ENCODE measurements around a stretch of chr3.

DNA sequence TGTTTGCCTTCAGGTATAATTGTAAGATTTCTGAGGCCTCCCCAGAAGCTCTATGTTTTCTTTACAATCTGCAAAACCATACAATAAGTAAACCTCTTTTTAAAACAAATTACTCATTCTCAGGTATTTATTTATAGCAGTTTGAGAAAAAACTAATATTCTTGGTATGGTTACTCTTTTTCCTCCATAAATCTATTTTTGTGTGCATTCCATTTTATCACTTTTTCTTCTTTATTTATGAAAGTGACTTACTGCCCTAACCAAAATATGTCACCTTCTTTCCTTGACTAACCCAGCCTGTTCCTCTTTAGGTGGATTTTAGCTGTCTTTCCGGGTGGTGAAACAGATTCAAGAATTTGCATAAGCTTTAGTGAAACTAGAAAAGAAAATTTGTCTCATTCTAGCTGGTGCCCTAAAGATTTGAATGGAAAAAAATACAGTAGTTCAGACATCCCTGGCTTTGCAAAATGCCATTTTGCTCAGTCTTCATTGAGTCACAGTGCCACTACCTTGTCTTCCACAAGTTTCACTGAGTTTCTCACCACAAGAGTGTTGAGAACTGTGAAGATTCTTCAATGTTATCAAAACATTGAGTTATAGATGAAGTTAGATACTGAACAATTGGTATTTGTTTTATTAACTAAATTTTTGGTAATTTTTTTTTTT lies 28.2 kb upstream of the CCDC50 start:
- RRBS, result no CpG with 5 or more reads among the region's 1 CpG

DNA sequence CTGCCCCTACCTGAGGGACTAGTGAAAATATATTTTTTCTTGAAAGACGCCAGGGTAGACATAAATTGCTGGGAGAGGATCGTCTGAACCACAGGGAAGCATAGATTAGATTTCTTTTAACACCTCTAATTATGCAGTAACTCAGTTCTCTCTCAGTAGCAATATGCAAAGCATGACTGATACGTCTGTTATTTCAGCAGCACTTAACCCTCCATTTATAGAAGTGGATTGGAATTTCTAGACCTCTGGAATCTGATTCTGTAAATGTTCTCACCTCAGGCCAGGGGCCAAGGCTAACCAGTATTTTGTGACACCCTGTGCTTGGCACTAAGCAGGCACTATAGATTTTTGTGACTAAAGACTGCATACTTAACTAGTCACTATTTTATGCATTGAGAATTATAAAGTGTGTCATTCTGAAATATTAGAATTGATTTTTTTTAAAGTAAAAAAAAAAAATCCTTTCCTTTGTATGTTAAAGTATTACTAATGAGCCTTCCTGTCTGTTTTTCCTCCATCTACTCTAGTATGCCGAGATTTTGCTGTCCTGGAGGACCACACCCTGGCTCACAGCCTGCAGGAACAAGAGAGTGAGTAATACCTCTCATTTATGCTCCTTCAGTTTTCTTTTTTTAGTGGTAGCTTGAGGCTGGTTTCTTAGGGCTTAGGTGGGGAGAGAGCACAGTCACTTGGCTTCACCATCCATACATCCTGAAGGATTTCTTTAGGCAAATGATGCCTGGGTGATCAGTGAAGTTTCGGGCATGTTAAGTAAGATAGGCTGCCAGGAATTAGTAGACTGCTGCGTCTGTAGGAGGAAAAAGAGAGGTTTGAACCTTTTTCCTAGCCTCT lies 26.5 kb upstream of the UTS2B start:
- RRBS, result no CpG with 5 or more reads among the region's 6 CpGs

DNA sequence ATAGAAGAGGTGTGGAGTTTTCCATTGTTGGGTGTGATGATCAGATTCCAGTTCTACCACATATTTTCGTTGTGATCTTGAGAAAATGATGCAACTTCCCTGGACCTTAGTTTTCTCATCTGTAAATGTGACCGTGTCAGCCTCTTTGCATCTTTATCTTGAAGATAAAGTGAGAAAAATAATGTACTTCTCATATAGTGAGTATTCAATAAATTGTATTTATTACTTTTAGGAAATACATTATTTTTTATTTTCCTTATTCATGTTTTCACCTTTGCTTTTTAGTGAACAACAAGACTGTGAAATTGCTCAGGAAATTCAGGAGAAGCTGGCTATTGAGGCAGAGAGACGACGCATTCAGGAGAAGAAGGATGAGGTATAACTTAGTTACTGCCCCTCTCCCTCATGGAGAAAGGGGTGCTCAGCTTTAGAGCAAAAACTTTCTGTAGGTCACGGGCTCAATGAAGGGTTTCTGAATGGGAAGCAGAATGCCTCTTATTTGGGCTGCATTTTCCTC lies 30.5 kb upstream of the UTS2B start:
- RRBS, result no CpG with 5 or more reads among the region's 5 CpGs

GRCh38 chr3:191374868-191375139 lies 44.5 kb upstream of the UTS2B start:
- RRBS, result no CpG with 5 or more reads among the region's 1 CpG

DNA sequence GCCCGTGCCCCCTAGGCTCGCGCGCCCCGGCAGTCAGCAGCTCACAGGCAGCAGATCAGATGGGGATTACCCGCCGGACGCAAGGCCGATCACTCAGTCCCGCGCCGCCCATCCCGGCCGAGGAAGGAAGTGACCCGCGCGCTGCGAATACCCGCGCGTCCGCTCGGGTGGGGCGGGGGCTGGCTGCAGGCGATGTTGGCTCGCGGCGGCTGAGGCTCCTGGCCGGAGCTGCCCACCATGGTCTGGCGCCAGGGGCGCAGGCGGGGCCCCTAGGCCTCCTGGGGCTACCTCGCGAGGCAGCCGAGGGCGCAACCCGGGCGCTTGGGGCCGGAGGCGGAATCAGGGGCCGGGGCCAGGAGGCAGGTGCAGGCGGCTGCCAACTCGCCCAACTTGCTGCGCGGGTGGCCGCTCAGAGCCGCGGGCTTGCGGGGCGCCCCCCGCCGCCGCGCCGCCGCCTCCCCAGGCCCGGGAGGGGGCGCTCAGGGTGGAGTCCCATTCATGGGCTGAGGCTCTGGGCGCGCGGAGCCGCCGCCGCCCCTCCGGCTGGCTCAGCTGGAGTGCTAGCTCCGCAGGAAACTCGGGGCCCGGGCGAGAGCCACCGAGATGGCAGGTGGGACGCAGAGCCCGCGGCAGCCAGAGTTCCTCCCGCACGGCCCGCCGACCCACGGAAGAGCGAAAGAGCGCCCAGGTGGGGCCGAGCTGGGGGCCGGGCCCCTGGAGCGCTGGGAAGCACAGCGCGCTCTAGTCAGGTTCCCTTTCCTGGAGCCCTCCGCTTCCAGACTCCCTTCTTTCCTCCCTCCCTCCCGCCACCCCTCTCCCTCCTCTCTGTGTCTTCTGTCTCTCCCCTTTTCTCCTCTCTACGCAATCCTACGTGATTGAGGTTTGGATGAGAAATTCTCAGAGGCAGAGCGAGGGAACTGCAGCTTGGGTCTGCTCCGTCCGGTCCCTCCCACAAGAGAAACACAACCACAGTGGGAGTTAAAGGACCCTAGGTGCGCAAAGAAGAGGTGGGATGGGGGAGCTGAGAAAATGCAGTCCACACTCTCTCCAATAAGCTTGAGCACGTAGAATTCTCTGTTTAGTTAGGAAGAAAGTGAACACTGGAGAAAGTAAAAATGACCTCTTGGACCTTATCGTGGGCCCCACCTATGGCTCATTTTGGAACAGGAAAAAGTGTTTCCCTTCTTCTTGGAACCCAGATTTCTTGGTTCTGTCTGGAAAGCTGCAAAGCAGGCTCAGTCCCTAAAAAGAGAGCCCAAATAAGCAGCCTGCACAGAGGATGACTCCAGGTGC lies 317.4 kb downstream of the FGF12 start:
- RRBS, result 5% methylated on average over 28 of the region's 95 CpGs

DNA sequence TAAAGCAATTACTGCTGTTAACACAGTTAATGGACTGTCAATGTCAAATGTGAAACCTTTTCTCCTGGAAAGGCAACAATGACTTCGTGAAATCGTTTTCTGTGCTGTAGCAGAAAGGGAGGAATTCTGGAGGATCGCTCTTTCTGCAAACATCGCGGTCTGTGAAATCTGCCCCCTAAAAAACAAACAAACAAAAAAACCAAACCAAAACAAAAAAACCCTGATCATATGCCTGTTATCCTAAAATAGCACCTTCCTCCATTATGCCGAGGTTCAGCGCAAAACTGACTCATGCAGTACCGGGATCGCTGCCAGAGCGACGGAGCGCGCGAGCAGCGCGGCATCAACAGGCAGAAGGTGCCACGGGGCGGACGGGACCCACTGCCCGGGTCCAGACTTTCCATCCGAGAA lies 156.2 kb downstream of the FGF12 start:
- RRBS, result 47% methylated on average over 11 of the region's 21 CpGs

DNA sequence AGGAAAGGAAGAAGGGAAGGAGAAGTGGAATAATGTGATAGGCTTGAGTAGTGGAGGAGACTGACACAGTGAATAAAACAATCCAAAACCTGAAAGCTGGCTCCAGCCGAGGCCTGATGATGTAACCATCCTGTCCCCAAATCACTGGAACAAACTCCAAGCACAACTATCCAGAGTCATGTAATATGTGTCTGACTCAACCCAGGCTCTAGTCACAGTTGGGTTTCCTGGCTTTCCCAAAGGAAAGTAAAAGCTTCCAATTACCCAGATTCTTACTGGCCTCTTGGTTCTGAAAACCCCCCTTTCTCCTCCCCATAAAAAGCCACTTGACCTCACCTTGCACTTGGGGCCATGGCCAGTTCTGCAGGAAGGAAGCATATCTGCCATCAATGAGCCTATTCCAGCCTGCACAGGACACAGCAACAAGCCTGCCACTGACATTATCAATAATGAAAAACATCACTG lies 48.3 kb downstream of the MB21D2 start:
- RRBS, result no CpG with 5 or more reads among the region's 1 CpG

DNA sequence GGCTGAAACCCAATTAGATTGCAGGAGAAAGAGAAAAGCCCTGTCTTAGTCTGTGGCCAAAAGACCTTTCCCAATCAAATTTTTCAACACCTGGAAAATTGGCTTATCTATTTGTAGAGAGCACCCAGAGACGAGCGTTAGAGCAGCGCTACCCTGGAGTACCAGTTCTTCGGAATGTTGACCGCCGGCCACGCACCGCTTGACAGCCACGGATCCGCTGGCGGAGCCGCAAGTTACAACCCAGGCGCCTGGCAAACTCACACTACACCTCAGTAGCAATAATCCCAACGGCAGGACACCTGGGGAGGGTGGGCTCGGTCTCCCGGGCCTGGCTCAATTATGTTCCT lies 1.3 kb downstream of the MB21D2 start:
- RRBS, result no CpG with 5 or more reads among the region's 16 CpGs

DNA sequence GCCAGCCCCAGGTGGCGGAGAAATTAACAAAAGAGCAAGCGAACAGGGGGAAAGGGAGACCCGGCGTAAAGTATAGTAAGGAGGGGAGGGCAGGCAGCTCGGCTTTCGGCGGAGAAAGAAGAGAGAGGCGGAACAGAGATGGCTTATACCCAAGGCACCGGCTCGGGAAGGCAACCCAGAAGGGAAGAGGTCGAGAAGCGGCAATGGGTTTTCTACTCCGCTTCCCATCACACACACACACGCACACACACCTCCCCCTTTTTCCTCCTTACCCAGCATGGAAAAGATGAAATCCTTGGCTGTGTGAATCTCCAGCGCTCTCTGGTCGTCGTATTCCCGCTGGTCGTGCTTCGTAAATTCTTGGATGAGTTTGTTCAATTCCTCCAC lies 305 bp downstream of the MB21D2 start:
- RRBS, result 3% methylated on average over 5 of the region's 20 CpGs

GRCh38 chr3:193693656-193694154 lies 100.7 kb downstream of the OPA1 start:
- RRBS, result no CpG with 5 or more reads among the region's 6 CpGs

DNA sequence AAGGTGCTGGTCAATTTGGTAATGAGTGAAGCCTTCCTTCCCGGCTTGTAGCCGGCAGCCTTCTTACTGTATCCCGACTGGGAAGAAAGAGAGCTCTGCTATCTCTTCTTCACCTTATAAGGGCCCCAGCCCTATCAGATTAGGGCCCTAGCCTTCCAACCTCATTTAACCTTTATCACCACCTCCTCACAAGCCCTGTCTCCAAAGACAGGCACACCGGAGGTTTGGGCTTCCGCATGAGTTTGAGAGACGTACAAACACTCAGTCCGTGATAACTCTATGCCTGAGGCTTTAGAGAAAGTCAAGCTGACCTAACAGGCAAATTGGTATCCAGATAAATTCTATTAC lies 243.9 kb downstream of the OPA1 start:
- RRBS, result no CpG with 5 or more reads among the region's 7 CpGs

DNA sequence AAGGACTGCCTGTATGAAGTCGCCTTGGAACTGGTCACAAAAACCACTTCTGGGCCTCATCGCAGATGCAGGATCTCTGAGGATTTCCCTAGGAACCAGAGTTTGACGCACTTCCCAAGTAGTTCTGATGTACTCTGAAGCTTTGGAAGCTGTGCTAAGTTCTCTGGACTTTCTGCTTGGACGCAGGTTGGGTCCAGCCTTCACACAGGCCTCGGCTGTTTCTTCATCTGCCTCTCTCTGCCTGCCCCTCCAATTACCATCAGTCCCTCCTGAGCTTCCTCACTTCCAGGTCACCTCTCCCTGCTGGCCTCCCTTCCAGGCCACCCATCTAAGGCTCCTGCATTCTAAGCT lies 270.8 kb downstream of the OPA1 start:
- RRBS, result no CpG with 5 or more reads among the region's 5 CpGs

DNA sequence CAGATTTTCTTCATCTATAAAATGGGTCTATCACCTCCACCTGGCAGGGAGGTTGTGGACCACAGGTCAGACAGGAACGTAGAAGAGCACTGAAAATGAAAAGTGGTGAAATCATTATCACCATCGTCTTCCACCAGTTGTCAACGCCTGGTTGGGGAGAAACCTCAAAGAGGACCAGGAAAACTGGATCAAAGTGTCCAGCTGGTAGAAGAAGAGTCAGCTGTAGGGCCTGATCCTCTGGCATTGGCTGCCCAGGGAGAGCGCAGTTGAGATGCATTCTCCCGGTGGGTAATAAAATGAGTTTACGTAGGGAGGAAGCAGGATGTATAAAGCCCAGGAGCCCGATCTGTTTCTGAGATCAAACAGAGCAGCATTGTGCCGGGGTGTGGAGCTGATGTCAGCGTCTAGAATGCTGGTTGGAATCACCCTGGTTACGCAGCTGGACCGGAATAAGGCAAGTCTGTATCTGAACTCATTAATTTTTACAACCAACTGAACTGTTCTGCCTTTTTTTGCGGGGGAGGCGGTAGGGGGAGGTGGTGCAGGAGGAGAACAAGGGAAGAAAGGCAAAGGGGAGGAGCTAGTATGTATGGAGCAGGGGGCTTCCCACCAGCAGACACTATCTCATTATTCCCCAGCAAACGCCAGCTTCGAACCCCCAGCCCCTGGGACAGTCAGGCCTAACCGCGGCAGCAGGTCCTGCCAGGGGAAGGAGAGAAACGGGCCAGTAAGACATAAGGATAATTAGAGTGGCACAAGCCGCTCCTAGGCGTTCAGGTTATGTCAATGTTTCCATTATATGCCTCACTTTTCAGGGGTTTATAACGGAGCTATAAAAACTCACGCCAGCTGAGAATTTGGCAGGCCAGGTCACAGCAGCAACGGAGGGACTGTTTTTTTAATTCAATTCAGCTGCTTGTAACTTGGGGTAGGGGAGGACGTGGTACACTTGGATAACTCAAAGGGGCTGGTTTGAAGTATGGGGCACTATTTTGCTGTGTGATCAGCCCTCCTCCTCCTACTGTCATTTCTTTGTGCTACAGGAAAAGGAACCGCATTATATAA lies 175.4 kb upstream of the HES1 start:
- RRBS, result 23% methylated on average over 6 of the region's 25 CpGs

DNA sequence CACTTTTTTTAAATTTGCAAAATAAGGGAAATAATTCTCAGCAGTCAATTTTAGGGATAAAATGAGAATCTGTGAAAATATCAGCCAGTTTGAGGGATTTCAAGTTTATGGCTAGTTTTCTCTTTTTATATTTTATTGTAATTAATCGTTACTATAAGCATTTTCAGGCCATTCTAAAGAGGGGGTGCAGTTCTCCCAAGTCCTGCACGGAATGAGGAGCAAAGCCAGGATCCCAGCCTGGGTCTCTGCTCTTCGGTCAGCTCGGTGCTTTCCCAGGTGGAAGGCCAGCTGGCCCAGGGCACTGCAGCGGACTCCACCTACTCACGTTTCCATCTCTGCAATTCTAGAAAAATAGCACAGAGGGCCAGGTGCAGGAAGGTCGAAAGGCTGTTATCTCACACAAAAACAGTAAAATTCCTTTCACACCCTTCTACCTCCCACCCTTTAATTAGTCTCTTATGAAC lies 59.5 kb upstream of the HES1 start:
- RRBS, result no CpG with 5 or more reads among the region's 7 CpGs

DNA sequence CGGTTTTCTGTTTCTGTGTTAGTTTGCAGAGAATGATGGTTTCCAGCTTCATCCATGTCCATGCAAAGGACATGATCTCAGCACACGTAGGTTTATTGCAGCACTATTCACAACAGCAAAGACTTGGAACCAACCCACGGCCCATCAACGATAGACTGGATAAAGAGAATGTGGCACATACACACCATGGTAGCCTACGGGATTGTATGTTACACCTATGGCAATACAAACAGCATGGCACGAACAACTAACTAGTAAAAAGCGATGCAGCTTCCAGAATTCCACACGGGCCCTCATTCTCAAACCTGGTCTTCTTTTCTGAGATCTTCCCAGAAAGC lies 9.4 kb upstream of the HES1 start:
- RRBS, result no CpG with 5 or more reads among the region's 8 CpGs

DNA sequence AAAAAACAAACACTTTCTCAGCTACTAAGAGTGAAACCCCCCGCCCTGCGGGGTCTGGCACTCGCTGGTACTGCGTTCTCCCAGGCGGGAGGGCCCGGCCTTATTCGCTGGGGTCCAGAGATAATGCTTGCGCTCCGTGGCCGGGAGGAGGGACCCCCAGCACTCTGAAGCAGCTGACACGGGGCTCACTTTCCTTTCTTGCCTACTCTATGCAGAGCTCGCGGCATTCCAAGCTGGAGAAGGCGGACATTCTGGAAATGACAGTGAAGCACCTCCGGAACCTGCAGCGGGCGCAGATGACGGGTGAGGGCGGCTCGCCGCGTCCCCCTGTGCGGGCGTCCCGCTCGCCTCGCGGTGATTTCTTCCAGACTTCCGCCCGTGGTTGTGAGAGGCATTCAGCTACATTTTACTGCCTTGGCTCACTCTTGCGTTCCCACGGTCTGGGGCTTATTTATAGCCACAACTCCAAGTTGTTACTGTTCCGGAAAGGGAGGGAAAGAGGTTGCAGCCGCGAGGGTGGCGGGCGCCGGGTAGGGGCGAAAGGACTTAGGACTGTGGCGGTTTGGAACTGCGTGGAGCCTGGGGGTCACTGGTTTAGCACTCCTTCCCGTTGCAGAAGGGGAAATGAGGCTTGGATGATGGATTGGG lies 922 bp downstream of the HES1 start:
- RRBS, result 2% methylated on average over 11 of the region's 42 CpGs

DNA sequence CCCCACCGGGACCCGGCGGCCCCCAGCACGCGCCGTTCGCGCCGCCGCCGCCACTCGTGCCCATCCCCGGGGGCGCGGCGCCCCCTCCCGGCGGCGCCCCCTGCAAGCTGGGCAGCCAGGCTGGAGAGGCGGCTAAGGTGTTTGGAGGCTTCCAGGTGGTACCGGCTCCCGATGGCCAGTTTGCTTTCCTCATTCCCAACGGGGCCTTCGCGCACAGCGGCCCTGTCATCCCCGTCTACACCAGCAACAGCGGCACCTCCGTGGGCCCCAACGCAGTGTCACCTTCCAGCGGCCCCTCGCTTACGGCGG lies 1.9 kb downstream of the HES1 start:
- RRBS, result 2% methylated on average over 18 of the region's 34 CpGs

DNA sequence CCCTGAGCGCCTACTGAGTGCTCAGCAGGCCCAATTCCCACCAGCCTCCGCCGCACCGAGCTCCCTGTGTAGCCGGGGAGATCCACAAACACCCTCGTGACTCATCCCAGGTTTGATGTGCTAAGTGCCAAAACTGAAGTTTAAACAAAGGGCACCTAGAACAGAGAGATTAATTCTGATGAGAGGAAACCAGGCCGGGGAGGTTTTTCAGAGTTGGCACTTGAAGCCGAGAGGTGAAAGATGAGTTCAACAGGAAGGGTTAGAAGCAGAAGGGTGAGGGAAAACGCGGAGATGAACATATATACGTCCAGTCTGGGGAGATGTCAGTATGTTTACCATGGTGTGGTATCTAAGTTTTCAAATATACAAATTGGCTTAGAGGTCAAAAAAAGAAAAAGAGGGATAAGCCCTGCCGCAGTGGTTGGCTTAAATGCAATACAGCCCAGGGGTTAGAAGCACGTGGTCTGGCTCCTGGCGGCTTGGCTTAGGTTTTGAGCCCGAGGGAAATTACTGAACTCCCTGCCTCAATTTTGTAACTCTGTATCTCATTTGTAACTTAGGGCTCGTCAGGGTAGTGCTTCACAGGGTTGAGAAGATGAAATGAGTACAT lies 6.2 kb downstream of the HES1 start:
- RRBS, result no CpG with 5 or more reads among the region's 16 CpGs

DNA sequence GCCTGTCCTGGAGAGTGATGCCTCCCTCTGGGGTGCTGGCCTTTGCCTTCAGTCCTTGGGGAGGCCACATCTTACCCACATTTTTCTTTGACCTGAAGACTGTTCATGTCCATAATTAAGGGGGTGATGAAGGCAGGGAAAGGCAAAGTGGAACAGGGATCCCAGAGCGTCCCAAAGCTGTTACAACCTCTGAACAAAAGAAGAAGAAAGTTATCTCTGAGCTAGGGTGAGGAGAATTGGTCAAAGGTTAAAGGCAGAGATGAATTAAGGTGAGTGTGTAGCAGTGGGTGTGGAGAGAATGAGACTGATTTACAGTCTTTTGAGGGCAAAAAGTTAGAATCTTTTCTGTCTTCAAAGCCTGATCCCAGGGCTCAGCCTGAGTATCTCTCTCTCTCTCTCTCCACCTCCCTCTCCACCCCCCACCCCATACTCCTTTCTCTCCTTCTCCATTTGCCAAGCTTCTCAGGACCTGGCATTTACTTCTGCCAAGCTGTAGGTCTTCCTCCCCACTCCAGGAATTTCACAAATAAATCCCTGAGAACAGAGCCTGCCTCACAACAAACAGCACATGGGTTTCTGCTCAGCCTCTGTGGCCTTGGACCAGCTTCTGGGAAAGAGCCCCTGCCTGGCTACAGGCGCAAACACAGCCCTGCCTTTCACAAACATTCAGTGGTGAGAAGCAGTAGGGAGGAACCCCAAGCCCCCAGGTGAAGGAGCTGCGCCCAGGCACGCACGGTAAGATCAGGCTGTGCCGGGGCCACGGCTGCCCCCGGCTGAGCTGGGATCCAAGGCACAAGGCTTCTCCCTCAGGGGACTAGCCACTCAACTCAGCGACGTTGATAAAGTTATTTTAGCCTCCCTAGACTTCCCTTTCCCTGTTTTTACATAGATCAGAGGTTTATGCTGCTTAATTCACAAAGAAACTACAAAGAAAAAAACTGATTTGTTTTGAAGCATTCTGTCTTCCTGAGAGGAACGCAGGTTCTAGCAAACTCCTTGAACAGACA lies 25.1 kb downstream of the HES1 start:
- RRBS, result no CpG with 5 or more reads among the region's 11 CpGs

DNA sequence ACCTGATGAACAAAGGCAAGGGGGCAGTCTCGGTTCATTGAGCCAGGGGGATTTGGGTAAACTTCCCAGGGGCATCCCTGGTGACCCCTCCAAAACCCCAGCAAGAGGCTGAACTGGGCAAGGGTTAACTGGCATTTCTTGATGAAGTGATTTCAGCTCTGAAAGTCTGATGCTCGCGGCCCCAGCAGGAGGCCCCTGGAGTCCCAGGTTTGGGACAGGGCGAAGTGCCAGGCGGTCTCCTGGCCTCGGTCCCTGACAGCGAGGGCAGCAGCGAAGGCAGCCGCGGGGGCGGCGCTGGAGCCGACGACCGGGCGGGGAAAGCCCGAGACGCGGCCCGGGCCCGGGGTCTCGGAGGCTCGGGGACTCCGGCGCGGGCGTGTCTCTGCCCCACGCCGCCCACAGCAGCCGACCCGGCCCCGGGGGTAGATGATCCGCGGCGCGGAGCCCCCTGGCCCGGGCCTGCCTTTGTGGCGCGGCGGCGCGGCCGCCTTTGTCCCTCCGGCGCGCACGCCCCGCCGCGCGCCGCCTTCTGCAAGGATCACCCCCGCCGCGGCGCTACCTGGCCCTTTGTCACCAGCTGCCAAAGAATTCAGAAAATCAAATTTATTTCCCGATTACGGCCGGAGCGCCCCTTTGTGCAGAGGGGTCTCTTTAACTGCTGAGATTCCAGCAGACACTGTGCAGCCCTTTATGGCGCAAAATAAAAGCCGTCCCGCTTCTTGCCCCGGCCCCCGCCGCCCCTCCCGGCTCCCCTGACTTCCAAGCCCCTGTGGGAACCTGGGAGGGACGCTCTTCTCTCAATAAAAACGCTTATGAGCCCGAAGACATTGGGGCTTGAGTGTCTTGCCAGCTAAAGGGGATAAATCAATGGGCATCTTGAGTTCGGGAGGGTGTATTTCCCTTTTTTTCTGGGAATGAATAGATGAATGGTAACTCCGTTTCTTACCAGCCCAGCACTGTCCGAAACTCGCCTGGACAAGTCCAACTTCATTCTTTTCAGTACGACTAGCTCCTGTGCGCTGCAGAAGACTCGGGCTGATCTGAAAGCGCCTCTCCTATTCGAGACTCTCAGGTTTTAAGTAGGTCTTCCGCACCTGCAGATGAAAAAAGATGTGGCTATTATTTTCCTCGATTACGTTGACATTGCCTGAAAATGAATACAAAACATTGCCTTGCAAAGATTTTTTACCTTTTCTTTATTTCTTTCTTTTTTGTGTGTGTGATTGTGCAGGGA lies 68.3 kb downstream of the HES1 start:
- RRBS, result 17% methylated on average over 26 of the region's 82 CpGs

All from HGPS cell (cell line).